ENCODE results near the gene CEP55.

GRCh38 chr10:91201222-91201600 is 19.3 kb upstream of the PCGF5 start:
- PRO-cap, 2 experiments = no peak in any of the 2 experiments

DNA sequence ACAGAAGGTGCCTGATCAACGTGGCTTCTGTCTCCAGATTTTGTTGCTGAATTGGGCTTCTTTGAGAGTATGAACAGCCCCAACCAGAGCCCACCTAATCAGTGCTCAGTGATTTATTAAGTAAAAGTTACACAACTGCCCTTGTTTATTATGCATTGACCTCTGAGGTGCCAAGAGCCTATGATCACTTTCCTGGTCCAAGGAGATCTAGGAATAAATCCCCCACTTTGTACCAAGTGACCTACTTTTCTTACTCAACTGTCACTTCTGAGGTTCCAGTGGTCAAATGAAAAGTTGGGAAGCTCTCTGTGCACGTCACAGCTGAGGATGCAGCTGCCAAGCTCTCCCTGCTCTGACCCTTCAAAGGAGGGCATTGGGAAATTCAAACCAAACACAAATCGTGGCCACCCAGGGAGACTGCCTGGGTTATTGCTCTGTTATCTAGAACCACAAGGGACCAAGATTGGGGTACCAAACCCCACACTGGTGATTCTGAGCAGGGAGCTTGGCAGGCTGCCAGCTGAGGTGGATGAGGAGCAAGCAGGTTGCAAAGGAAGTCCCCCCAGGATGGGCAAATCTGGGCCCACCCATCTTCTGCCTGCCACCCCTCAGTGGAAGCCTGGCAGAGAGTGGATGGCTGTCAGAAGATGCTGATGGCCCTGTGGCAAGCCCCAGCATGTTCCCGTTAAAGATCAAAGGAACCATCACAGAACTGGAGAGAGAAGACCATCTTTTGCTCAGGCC is 106.9 kb downstream of the PPP1R3C start:
- PRO-cap, 2 experiments = no peak in any of the 2 experiments

DNA sequence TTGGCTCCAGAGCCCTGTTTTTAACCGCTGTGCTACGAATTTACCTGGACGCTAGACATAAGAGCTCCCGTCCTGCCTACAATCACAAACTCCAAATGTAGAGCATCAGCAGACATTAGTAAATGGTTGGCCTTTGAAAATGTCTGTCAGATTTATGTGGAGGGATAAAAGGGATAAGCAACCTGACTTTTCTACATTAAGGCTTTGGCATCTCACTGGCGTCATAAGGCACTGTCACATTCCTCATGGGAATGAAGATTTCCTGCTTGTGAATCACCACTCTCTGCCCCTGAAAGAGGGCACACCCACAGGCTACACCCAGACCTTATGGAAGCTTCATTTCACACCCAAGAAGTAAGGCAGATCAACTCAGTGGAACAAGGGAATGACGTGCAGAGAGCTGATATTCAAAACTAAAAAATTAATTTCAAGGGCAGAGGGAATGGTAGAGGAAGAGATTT is 34.3 kb downstream of the PPP1R3C start:
- PRO-cap, 2 experiments = no peak in any of the 2 experiments

DNA sequence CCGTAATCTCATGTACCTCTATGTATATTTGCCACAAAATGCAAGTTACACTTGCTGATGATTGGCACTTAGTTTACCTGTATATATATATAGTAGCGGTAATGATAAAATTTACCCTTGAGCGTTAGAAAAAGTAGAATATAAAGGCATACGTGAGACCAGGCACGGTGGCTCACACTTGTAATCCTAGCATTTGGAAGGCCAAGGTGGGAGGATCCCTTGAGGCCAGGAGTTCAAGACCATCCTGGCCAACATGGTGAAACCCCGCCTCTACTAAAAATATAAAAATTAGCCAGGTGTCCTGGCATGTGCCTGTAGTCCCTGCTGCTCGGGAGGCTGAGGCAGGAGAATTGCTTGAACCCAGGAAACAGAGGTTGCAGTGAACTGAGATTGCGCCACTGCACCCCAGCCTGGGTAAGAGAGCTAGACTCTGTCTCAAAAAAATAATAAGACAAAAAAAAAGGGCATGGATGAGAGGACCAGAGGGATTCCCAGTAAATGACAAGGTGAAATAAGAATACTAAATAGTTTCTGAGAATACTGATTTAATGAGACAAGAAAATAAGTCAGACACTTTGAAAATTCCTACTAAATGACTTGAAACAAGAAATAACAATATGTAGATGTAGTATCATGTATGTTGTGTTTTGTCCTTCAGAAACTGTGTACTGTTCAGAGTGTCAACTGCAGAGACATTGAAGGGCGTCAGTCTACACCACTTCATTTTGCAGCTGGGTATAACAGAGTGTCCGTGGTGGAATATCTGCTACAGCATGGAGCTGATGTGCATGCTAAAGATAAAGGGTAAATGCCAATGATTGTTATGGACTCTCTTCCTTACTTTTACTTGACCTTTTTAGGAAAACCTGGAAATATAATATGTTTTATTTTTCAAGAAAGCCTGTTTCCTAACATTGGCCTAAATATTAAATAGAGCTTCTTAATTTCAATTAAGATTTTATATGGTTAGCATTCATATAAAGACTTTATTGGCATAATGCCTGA is 42.0 kb downstream of the TNKS2 start:
- PRO-cap, 2 experiments = no peak in any of the 2 experiments

DNA sequence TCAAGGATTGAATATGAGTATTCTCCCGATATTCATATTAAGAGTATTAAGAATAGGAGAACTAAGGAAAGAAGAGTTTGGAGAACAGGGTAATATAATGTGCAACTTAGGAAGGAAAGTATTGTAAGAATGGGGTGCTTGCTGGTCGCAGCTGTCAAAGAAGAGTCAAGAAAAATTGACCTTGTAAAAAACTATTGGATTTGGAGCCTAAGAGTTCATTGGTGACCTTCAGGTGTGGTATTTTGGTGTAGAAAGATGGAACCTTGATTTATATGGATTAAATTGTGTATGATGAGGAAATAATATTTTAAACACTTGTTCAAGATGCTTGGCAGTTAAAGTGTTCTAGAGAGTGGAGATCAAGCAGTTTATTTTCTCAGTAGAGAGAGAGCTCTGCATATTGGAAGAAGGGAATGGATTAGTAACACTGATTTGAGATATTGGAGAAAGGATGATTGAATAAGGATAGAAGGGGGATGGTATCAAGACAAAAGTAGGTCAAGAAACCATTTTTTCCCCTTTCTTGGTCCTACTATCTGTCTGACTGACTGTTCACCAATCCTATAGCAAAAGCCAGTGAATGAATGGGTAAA is 10.0 kb downstream of the BTAF1 start:
- PRO-cap, 2 experiments = no peak in any of the 2 experiments

DNA sequence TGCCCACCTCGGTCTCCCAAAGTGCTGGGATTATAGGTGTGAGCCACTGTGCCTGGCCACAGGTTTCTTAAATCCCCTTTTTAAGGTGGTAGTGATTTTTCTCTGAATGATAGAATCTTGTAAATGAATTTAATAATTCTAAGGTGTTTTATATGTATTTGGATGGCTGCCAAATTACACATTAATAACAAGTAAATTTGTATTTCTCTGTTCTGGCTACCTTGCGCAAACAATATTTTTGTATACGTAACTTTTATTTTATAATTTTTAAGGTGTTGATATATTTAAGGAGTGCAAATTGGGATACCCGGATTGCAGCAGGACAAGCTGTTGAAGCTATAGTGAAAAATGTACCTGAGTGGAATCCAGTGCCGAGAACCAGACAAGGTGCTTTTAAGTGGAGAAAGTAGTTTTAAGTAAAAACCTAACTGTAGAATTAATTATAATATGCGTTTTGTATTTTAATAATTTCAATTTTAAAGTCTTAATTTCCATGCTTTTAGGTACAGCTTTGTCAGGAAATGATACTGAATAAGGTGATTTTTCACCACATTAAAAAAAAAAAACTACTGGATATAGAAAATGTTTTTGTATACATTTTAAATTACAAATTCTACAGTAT is 16.2 kb downstream of the BTAF1 start:
- PRO-cap, 2 experiments = no peak in any of the 2 experiments

DNA sequence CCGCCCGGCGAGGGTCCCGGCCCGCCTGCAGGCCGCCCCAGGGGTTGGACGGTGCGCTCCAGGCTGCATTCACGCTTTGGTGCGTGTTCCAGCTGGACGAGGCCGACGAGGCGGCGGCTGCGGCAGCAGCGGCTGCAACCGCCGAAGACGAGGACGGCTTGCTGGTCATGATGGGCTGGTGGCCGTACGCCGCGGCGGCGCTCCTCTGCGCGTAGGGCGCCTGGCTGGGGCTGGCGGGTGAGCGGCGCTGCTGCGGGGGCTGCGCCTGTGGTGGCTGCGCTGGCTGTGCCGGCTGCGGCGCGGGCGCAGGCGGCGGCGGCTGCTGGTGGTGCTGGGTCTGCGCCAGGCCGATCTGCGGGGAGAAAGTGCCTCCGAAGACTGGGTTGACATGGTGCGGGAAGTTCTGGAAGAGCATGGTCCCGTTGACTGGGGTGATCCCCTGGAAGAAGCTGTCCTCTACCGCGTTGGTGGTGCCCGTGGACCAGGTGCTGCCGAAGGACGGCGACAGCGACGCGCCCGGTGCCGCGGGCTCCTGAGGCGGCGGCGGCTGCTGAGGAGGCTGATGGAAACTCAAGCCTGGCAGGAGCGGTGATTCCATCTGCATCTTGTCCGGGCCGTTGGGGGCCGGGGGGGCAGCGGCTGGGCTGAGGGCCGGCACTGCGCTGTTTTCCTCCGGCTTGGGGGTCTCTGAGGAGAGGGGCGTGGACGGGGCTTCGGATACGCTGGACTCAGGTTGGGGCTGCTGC is 51.2 kb downstream of the CPEB3 start:
- PRO-cap, 2 experiments = no peak in any of the 2 experiments

DNA sequence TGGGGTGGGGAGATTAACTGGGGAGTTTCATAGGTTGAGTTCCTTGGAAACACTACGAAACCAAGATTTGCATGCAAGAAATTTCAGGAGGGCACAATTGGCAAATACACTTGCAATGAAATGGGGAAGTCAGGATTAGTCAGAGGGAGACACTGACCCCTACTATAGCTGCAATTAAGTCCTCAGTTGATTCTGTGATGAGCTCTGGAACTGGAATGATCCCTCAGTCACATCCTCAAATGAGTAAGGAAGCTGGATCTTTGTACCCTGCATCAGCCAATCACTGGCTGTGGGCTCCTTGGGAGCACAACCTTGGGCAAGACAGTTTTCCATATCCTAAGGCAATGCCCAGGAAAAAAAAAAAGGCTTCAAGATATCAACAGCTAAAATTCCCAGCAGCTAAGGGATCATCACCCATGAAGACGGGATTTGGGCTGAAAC is 22.0 kb downstream of the CPEB3 start:
- PRO-cap, 2 experiments = no peak in any of the 2 experiments

DNA sequence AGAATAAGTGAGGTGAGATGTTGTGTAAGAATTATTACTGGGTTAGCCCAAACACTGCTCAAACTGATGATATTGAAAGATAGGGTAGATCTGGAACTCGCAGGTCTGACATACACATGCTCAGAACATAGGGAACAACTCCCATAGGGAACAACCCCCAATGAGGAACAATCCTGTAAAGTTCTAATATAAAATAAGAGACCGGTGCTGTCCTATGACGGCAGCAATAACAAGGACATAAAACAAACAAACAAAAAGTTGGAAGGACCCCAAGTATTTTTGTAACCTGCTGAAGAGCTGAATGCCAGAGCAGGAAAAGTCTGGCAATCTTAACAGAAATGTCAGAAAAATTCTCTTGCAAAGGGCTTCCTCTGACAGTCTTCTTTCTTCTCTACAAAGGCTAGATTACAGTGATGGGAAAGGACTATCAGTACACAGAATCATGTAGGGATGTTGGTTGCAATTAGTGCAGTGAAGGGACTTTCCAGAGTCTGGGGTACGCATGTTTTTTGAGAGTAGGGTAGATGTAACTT is 35.6 kb downstream of the IDE start:
- PRO-cap, 2 experiments = no peak in any of the 2 experiments

- PRO-cap, 2 experiments = no peak in any of the 2 experiments
These were observed 6.9 kb downstream of the HHEX start for GRCh38 chr10:92696588-92697046.

GRCh38 chr10:92747468-92748134 is 57.8 kb downstream of the HHEX start:
- PRO-cap, 2 experiments = no peak in any of the 2 experiments

DNA sequence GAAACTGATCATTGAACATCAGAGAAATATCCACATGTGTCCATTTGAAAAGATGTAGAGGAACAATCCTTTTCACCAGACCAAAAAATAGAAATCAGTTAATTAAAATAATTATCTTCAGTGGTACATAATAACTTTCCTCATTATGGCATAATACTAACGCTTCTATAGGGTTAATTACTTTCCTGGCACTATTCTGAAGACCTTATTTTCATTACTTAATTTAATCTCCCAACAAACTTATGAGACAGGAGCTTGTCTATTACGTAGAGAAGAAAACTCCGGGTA is 30.3 kb upstream of the EXOC6 start:
- PRO-cap, 2 experiments = no peak in any of the 2 experiments

GRCh38 chr10:93060270-93060609 is 358 bp upstream of the CYP26C1 start:
- PRO-cap, 2 experiments = no peak in any of the 2 experiments

- PRO-cap, 2 experiments = peak in 2 of 2 experiments; most common plus-strand start chr10:93199338 (in 2)
These were observed 125.3 kb downstream of the CYP26A1 start for GRCh38 chr10:93198816-93199616.

- PRO-cap, 2 experiments = no peak in any of the 2 experiments
These were observed 147.1 kb downstream of the MYOF start for GRCh38 chr10:93334879-93335570.

DNA sequence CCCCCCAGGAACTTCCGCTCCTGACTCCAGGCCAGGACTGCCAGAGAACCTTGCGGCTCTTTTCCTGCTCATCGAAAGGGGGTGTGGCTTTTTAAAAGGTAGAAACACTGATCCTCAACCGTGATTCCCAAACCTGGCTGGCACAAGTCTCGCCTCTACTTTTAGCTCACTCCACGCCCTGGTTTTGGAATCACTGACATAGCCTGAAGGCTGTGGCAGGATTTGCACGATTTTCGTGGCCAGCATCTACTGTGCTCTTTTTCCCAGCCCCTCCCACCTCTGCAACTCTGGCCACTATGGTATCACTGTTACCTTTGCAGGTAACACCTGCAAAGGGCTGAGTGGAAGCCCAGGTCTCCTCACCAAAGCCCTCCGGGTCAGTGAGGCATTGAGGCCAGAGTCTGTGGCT is 43.3 kb downstream of the MYOF start:
- PRO-cap, 2 experiments = no peak in any of the 2 experiments

- PRO-cap, 2 experiments = peak in 2 of 2 experiments; most common plus-strand start chr10:93496635 (in 2); most common minus-strand start chr10:93496396 (in 2)
These were observed at the start of gene CEP55 for GRCh38 chr10:93495842-93497102. Gene CEP55 (plus strand): TSS chr10:93496612.

DNA sequence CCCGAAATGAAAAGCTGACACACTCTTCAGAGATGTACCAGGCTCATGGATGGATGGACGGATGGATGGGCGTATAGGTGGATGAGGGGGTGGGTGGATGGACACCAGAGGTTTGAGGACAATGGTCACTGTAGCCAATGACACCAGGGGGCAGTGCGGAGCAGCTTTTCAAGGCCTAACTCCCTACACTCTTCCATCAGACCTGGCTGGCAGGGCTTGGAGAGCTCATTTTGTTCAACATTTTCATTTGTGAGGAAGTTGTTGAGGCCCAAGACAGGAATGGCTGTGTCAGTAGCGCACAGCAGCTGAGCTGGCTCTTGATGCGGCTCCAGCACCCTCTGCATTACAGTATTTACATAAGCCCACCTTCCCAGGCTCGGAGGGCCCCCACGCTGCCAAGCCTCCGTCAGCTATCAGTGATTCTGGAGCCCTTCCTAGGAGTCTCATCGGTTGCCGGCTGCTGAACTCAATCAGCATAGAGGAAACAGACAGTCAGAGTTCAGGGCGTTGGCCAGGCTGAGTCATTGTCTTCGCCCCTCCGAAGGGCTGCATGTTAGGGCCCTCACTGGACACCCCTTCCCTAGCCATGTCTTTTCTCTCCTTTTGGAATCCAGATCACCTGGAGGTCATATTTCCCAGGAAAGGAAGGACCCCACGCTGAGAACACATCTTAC is 11.5 kb upstream of the FFAR4 start:
- PRO-cap, 2 experiments = no peak in any of the 2 experiments

- PRO-cap, 2 experiments = no peak in any of the 2 experiments
These were observed 801 bp upstream of the RBP4 start for GRCh38 chr10:93601663-93602409.

DNA sequence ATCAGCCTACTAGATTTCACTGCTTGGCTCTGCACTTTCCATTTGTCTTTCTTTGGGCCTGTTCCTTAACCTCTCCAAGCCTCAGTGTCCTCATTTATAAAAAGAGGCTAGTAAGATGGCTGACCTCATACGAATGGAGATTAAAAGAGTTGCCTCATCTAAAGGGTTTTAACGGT is 679 bp downstream of the FRA10AC1 start:
- PRO-cap, 2 experiments = no peak in any of the 2 experiments

Data from right ventricle myocardium (tissue), 1 donor.